Anterior vena cava (tissue), 1 donor: ENCODE data around the genes GPA33 and XCL1.

DNA sequence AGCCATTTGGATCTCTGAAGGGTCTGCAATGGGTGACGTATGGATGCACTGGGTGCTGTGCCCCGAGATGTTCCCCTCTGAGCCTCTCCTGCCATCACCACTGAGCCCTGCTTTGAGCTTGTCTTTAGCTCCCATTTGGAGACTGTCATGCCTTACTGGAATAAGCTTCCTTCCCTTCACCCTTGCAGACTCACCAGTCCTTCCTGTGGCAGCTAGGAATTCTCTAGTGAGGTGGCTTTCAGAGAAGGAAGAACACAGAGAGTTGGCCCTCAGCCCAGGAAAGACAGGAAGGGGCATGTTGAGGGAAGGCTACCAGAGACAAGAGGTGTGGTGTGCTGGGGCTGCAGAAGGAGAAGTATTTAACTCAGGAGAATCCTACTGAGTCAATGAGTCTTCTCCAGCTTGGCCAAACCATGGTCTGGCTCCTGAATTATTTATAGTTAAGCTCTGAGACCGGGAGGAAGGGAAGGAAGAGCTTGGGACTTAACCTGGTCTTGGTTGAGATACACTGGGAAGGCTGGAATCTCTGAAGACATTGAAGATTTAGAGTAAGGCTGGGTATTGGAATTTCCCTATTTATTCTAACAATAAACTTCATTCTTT is 76.3 kb downstream of the UCK2 start:
- PRO-cap, result no peak

GRCh38 chr1:166878506-166878882 is 2.4 kb upstream of the TADA1 start:
- PRO-cap, result no peak

GRCh38 chr1:166902139-166902771 is 26.2 kb upstream of the TADA1 start:
- PRO-cap, result no peak

- PRO-cap, result no peak
Measured at GRCh38 chr1:166925628-166926362, 49.5 kb downstream of the ILDR2 start.

- PRO-cap, result no peak
Measured at GRCh38 chr1:167090230-167091176, at the start of gene GPA33. Gene GPA33, minus strand, starts transcription at chr1:167090377.

DNA sequence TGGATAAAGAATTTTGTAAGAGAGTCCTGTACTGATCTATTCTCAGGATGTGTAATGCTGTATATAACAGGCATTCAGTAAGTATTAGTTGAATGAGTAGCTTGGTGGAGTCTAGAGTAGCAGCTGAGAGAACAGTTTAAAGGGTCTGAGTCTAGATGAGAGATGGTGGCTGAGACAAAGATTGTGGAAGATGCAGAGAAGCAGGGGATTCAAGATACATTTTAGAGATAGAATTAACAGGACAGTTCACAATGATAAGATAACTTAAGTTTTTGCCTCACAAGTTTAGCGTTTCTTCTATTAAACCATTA is 44.4 kb downstream of the POU2F1 start:
- PRO-cap, result no peak

DNA sequence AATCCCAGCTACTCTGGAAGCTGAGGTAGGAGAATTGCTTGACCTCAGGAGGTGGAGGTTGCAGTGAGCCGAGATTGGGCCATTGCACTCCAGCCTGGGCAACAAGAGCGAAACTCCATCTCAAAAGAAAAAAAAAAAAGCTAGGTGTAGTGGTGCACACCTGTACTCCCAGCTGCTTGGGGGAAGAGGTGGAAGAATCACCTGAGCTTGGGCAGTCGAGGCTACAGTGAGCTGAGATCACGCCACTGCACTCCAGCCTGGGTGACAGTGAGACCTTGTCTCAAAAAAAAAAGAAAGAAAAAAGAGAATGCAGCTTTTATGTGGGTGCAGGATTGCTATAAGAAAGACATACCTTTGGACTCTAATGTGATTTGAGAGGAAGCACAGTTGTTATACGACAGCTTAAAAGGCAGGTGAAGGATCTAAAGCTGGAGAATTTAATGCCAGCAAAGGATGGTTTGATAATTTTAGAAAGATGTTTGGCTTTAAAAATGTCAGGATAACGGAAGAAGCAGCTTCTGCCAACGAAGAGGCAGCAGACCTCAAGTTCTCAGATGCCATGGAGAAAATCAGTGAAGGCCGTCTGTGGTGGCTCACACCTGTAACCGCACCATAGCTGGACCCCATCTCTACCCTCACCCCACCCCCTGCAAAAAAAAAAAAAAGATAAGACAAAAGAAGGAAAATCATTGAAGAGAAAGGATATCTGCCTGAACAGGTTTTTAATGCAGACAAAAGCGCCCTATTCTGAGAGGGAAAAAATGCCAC is 116.5 kb downstream of the POU2F1 start:
- PRO-cap, result no peak

DNA sequence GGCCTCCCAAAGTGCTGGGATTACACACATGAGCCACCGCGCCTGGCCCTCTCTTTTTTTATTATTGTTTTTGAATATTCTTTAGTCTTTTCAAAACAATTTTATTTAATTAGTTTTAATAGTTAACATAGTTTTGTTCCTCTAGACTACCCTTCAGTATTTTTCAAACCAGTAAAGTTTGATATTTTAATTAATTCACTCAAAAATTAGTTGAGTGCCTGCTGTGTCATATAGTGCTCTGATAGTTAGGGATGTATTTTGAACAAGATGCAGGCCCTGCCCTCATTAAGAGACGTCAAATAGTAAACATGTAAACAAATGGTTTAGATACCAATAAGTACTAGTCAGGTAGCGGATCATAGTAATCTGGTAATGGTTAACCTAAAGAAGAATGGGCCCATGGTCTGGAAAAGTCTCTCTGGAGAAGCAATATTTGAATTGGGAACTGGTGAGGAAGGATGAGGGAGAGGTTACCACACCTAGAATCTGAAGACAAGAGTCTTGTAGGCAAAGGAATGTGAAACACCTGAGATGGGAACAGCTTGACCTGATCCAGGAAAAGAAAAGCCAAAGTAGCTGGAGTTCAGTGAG is 136.4 kb downstream of the CD247 start:
- PRO-cap, result no peak

- PRO-cap, result no peak
Measured at GRCh38 chr1:167437867-167438818, 80.2 kb downstream of the CD247 start.

DNA sequence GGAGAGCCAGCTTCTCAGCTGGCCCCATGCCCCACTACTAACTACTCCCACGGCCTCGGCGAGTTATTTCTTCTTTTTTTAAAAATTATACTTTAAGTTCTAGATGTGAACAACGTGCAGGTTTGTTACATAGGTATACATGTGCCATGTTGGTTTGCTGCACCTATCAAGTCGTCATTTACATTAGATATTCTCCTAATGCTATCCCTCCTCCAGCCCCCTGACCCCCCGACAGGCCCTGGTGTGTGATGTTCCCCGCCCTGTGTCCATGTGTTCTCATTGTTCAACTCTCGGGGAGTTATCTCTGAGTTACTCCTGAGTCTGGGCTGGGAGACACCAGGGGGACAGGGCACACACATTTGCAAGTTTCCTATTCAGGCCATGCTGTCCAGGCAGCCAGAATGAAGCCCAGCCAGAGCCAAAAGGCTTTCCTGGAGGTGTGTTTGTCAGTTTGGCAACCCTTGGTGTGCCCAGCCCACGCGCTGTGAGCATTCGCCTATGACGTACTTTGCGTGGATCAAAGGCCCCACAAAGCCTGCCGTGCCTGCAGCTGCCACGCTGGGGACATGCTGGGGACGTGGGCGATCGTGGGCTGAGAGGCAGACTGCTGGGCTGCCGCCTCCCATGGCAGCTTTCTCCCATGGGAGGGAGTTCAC is 57.7 kb downstream of the CD247 start:
- PRO-cap, result no peak

- PRO-cap, result no peak
Measured at GRCh38 chr1:167516479-167517447, 1.6 kb downstream of the CD247 start.

DNA sequence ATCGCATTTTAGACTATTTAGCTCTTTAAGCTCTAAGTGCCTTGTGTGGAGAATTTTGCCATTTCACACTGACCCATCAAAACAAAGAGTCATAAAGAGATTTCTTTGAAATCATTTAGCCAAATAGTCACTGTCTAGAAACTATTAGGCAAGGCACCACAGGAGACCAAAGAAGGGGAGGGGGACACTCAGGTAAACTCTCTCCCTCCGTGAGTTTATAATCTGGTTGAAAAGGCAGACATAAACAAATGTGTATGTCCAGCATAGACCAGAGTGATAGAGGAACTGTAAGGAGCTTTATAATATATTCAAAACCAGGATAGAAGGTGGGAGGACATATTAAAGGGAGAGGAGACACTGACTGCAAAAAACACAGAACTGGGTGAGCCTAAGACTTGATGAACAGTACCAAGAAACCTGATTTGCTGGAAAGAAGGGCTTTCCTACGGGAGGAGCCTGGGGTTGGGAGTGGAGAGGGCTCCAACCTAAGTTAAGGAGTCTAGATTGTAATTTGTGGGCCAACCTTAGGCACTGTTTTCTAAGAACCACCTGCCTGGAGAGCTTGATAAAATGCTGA is 4.7 kb downstream of the CREG1 start:
- PRO-cap, result no peak

GRCh38 chr1:167617221-167618138 is 12.6 kb upstream of the RCSD1 start:
- PRO-cap, result no peak

DNA sequence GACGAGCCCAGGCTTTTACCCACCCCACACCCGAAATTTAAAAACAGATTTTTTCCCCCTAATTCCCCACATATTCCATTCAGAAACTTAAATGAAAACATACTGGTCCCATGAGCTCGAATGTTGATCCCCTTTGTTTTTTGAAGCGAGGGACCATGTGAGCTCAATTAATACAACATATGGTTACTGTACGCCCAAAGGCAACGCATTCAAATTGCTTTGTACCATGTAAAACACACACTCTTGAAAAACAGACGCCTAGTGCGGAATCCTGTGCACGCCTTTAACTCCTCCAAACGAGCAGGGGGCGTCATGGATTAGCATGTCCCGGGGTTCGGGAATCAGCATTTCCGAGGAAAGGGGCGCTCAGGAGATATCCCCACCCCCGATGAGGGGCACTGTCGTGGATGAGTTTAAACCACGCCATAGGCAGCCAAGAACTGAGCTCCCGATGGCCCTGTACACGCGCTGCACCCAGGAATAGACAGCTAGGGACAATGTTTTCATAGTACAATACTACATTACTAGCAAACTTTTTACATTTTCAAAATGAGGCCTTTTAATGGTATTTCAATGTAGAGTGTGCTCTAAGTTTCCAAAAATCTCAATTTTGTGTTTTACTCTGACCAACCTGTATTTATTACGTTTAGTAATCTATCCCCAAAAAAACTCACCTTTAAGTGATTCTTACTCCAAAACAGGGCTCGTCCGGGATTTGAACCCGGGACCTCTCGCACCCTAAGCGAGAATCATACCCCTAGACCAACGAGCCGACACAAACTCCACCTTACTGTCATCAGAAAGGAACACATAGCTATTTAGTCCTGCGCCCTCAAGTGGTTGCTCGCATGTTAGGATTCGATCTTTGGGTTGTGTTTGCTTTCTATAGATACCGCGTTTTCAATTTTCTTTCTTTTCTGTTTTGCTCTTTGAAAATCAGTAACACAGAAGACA is 6.7 kb upstream of the MPZL1 start:
- PRO-cap, result unidirectional peak, plus-strand start at position 861 of the sequence

DNA sequence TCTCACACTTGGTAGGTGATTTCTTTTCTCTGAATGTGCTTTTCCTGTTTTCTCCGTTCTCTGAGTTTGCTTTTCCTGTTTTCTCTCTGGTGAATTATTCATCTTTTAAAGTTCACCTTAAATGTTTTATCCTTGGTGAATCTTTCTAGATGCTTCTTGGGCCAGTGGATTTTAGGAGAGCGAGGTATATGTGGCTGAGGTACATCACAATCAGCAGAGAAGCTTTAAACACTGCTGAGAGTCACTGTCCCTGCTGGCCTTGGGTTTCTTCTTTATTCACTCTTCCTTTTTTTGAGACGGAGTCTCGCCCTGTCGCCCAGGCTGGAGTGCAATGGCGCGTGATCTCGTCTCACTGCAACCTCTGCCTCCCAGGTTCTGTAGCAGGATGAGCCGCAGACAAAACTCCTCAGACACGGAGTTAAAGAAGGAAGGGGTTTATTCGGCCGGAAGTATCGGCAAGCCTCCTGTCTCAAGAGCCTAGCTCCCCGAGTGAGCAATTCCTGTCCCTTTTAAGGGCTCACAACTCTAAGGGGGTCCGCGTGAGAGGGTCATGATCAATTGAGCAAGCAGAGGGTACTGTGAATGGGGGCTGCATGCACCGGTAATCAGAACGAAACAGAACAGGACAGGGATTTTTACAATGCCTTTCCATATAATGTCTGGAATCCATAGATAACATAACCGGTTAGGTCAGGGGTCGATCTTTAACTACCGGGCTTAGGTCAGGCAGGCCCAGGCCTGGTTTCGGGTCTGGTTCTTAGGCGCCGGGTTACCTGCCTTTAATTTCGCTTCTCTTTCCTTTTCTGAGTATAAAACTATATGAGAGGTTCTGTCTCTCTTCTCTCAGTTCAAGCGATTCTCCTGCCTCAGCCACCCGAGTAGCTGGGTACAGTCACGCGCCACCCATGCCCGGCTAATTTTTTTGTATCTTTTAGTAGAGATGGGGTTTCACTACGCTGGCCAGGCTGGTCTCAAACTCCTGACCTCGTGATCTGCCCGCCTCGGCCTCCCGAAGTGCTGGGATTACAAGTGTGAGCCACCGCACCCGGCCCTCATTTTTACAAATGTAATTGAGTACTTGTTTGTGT is 1.9 kb upstream of the MPZL1 start:
- PRO-cap, result no peak

DNA sequence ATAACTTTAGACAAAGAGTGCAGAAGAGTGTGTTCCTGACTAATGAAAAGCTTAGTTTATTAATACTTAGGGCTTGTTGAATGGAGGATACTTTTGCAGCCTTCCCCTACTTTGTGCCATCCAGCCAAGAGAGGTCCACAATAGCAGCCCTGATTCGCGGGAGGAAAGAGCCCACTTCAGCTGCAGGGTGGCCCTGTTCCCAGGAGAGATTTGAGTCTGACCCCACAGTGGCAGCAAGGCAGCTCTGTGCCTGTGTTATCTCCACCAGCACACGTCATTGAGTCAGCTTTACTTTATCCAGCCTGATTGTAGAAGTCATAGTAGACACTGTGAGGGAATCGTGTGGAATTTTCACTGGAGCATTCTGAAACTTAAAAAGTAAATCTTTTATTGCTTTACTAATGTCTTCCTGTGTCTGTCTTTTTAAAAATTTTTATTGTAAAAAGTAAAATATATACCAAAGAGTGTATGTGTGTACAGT is 35.2 kb downstream of the MPZL1 start:
- PRO-cap, result no peak

GRCh38 chr1:167826270-167826565 is 87.7 kb downstream of the ADCY10 start:
- PRO-cap, result no peak

DNA sequence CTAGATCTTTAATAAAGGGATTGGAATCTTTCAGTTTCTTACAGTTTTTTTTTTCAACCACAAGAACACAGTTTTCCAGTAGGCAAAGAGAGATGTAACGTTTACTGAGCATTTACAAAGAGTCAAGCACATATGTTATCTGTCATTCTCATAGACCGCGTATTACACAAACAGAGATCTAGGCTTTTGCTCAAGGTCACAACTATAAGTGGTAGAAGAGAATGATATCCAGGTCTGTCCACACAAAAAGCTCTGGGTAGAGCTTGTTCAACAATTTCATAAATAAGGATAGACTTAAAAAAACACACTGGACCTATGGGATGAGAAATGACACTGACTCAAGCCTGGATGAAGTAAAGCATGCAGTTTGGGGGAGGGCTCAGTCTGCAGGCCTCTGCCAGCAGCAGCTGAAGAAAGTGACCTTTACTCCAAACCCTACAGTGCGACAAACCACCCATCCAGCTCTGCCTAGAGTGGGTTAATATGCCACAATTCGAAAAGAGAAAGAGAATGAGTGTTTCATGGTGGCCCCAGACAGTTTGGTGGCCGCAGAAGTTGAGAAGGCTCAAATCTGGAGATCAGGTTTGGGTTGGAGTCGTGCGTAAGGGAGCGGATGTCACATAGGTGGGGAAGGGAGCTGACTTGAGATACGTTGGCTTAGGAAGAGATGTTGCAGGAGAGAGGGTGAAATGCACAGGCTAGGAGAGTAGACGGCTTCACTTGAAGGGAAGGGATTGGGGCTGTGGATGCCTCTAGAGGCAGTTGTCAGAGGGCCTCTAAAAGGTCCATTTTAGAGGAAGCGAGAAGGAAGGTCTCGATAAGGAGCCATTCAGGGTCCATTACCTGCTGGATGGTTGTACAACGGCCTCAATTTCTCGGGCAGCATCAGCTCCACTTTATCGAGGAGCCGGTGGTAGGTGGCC is 1.3 kb upstream of the DCAF6 start:
- PRO-cap, result bidirectional peak, plus-strand start at position 365 of the sequence, minus-strand start at position 254 of the sequence

DNA sequence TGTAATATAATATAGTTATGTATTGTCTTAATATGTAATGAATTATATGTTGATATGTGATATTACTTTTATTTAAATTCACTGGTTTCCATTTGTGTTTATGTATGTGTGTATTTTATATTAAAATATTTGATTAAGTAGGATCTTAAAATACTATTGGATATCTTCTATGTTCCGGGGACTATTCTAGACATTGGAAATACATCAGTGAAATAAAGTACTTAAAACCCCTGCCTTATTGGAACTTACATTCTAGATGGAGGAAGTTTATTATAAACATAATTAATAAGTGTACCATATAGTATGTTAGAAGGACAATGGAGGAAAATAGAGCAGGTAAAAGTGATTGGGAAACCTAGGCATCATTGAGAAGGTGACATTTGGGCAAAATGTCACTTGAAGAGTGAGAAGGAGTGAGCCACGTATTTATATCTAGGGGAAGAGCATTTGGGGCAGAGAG is 97.0 kb downstream of the GPR161 start:
- PRO-cap, result no peak

GRCh38 chr1:168576428-168576863 is at the start of gene XCL1:
Gene XCL1, plus strand, starts transcription at chr1:168576605.
- PRO-cap, result no peak